Panc1 (cell line): ENCODE measurements around the genes ARPC1B and ZNF394.

GRCh38 chr7:97450742-97451133 is 281.1 kb upstream of the TAC1 start:
- RRBS, 2 experiments: no CpG with 5 or more reads among the region's 7 CpGs

DNA sequence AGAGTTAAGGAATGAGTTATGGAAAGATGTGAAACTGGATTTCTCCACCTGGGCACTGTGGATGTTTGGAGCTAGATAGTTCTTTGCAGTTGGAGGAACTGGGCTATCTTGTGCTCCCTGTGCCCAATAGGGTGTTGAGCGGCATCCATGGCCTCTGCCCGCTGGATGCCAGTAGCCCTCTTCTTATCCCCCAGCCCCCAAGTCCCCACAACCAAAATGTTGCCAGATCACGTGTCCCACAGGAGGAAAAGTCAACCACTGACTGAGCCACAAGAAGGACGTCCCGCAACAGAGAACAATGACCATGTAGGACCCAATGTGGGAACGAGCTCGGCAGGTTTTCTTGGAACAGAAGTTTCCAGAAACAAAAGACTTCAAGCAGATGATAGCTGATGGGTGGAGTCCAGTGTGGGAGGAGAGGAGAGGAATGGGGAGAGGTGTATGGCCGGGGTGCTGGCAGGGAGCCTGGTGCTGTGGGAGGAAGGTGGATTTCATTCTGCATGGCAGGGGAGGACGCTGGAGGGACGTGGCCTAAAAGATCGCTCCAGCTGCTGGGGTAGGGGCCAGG is 48.6 kb upstream of the LMTK2 start:
- RRBS, 2 experiments: no CpG with 5 or more reads among the region's 11 CpGs

DNA sequence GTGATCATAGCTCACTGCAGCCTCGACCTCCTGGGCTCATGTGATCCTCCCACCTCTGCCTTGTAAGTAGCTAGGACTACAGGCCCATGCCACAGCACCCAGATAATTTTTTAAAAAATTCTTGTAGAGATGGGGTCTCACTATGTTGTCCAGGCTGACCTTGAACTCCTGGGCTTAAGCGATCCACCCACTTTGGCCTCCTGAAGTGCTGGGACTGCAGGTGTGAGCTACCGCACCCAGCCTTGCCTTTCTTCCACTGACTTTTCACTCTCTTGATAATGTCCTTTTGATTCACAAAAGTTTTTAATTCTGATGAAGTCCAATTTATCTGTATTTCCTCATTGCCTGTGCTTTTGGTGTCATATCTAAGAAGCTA is 17.3 kb downstream of the TECPR1 start:
- RRBS, 2 experiments: no CpG with 5 or more reads among the region's 3 CpGs

DNA sequence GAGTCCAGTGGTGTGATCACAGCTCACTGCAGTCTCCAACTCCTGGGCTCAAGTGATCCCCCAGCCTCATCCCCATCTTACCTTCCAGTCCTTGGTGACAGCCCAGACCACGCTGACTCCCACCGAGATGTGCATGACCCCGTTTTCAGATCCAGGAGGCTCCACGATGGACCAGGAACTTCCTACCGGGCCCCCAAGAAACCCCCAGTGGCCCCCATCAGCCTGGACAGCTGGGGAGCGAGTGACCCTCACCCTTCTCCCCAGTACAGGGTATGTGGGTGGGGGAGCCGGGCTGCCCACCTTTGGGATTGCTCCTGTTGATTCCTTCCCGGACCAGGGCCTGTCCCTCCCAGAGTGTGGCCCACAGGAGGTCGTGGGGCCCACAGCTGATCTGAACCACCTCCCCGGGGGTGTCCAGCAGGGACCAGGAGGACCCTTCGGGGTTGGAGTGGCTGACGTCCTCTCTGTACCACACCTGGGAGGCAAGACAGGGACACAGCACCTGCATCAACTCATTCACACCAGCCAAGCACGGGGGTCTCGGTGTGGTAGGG is 11.2 kb downstream of the TECPR1 start:
- RRBS, 2 experiments: 46 to 57% methylated on average over 5 of the region's 14 CpGs

DNA sequence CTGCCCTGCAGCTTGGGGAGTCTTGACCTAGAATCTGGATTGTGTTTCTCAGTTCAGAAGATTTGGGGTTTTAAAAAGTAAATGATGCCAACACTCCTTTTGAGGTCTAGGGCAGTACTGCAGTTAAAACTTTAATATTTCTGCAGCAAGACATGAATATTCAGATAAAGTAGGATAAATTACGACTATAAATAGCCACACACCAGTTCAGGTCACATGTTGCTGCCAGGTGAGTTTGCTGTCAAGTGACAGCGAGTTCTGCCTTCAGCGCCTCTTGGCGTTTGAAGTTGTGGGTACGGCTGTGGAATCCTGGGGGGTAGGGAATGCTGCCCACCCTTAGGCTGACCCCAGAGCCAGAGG is 5.1 kb downstream of the BRI3 start:
- RRBS, 2 experiments: no CpG with 5 or more reads among the region's 5 CpGs

- RRBS, 2 experiments: no CpG with 5 or more reads among the region's 10 CpGs
These were observed 7.8 kb downstream of the BRI3 start for GRCh38 chr7:98289110-98289854.

GRCh38 chr7:98294391-98295384 is 13.2 kb downstream of the BRI3 start:
- RRBS, 2 experiments: no CpG with 5 or more reads among the region's 29 CpGs

GRCh38 chr7:98305911-98306653 is 24.6 kb downstream of the BRI3 start:
- RRBS, 2 experiments: 84% methylated on average over 8 of the region's 24 CpGs; no CpG with 5 or more reads in 1 of the 2 experiments

- RRBS, 2 experiments: no CpG with 5 or more reads among the region's 8 CpGs
These were observed 54.2 kb downstream of the BRI3 start for GRCh38 chr7:98335656-98336182.

DNA sequence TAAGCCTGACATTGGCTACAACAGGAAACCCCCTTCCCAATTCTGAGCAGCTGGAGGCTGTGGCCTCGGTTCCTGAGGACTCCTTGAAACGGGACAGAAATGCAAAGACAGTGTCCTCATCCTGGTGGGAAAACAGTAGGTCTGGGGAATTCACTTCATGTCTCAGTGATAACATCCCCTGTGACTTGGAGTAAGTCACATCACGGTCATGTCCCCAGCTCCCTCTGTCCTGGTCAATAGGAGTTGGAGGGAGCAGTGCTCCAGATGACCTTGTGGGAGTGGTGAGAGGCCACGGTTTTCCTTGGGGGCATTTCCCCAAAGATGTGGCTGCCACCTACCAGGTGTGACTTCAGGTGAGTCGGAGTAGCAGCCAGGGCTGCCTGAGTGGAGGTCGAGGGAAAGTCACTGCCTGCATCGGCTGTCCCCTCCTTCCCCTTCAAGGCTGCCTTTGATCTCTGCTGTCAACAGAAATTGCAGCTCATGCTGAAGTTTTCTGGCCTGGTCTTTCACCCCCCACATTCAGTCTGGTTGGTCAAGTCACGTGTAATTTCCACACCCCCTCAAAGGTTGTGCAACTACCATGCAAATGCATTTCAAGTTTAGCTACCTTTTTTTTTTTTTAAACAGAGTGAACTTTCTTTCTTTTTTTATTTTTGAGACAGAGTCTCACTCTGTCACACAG is 16.5 kb upstream of the BAIAP2L1 start:
- RRBS, 2 experiments: no CpG with 5 or more reads among the region's 8 CpGs

- RRBS, 2 experiments: no CpG with 5 or more reads among the region's 5 CpGs
These were observed 47.4 kb downstream of the TMEM130 start for GRCh38 chr7:98822465-98822860.

DNA sequence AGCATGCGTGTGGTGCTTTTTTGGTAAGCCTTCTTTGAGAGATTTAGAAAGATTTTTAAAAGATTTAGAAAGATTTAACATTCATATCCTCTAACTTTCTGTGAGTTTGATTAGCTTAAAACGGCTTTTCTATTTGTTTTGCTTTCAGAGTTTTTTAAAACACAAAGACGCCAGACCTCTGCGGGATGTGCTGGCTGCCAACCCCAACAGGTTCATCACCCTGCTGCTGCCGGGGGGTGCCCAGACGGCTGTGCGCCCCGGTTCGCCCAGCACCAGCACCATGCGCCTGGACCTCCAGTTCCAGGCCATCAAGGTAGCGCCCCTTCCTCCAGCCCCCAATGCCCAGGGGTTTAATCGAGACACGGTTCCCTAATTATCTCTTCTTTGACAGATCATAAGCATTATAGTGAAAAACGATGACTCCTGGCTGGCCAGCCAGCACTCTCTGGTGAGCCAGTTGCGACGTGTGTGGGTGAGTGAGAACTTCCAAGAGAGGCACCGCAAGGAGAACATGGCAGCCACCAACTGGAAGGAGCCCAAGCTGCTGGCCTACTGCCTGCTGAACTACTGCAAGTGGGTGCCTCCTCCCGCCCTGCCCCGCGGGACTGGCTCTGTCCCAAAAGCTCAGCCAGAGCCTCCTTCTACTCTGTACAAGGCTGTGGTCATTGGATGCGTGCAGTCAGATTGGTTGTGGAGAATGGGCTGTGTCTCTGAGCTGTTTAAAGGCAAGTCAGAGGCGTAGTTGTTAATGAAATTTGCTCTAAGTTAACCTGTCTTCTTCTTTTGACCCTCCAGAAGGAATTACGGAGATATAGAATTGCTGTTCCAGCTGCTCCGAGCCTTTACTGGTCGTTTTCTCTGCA is 71.2 kb downstream of the TRRAP start:
- RRBS, 2 experiments: no CpG with 5 or more reads among the region's 25 CpGs

DNA sequence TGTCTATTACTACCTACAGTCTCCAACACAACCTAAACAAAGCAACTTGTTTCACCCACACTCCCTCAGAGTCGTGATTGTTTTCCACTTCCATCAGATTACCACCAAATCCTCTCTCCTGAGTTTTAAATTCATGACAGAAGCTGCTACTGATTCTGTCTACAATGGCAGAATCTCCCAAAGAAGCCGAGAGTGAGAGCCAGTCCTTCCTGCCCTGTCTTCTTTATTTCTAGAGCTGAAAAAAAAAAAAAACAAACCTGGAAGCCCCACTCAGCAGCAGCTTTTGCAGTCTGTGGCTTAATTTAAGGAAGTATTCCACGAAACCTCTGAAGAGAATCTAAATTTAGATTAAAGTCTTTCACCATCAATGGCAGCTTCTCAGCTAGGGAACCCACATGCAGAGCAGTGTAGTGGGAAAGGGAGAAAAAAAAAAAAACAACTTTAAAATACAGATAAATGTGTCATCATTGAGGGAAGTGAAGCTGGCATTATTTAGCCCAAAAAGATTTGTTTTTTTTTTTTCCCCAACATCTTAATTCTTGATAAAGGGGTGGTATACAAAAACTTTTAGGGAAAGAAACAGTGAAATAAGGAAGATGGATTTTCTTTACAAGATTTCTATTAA is 23.4 kb downstream of the SMURF1 start:
- RRBS, 2 experiments: no CpG with 5 or more reads among the region's 3 CpGs

DNA sequence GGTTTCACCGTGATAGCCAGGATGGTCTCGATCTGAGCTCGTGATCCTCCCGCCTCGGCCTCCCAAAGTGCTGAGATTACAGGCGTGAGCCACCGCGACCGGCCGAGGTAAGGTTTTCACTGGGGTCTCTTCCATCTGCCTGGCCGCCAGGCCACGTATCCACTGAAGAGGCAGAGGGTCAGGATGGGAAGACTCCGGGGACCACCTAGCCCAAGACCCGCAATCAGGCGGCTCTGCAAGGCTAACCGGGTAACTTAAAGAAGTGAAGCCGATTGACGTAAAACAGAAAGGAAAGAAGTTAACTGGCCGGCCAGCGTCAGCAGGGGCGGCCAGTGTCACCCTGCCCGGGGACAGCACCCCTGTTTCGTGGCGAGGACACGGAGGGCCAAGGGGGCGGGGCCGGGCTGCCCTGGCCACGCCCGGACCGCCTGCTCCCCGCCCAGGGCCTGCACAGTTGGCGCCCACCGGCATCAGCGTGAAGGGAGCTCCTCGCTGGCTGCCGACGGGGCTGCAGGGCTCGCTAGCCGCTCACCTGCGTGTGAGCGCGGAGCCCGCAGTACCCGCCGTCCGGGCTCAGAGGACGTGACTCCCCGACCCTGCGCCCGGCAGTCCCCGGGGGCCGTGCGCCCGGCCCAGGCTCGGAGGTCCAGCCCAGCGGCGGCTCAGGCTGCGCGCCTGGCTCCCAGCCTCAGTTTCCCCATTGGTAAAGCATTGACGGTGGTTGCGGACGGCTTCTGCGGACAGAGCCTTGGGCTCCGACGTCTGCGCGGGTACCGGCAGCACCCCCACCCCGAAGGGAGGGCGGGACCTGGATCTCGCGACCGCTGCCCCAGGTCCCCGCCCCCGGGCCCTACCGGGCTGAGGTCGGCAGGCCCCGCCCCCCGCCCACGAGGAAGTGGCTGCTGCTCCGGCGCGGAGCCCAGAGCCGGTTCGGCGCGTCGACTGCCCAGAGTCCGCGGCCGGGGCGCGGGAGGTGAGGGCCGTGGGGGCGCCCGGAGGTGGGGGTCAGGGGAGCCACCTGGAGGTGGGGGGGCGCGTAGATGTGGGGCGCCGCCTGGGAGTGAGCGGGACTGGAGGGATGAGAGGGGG is at the start of gene ARPC1B:
Gene ARPC1B, plus strand, starts transcription at position 922 of the 1,089 bp plus-strand sequence.
- RRBS, 2 experiments: 9 to 13% methylated on average over 45 to 49 of the region's 101 CpGs

DNA sequence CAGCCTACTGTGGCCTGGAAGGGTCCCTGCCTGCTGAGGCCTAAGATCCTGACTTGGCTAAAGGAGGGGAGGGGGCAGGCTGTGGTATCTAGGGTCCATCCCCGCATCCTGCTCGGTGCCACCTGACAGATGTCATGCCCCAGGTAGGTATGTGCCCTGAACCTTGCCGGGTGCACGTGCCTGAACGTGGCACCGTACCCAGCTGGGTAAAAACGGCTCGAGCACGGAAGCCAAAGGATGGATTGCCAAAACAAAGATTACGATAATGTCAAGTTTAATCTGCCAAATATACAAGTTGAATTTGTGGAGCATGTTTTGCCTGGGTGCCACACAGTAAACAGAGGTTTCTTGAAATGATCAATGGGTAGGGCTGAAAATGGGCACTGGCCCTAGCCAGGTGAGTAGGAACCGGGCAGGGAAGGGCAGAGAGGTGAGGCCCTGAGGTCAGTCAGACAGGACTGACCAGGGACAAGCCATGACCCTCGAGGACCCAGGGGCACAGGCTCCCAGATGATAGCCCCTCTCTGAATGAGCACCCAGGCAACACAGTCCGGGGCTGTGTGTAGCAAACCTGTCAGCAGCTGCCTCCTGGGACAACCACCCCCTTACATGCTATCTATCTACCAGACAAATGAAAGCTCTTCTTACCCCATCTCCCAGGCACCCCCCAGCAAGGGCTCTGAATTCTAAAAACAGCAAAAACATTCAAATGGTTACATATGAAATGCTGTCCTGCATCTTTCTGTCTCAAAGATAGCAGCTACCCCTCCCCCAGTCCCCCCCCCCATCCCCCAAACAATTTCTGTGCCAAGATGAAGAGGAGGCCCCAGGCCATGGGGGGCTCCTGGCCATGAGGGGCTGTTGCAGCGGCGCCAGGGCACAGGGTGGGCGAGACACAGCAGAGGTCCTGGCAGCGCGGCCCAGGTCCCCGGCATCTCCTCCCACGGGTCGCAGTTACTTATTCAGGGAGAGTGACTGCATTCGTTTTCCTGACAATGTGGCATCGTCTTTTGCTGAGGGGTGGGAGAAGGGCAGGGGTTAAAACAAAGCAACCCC is 12.3 kb downstream of the PDAP1 start:
- RRBS, 2 experiments: no CpG with 5 or more reads among the region's 23 CpGs

GRCh38 chr7:99403281-99403778 is 5.1 kb downstream of the PDAP1 start:
- RRBS, 2 experiments: no CpG with 5 or more reads among the region's 3 CpGs

GRCh38 chr7:99469233-99469927 is 3.3 kb upstream of the ZNF789 start:
- RRBS, 2 experiments: 42 to 63% methylated on average over 3 of the region's 28 CpGs

DNA sequence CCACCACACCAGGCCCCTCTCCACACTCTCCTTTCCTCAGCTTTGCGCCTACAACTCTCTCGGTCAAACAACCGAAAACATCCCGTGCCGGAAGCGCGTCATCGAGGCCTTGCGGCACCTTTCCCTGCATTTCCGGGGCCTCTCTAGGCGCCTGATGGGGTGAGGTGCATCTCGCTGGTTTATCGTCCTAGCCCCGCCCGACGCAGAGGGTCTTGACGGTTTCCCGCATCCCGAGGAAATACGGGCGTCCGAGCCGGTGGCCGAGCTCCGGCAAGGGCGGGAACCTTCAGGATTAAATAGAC is at the start of gene ZNF394:
Gene ZNF394, minus strand, starts transcription at position 79 of the 302 bp plus-strand sequence.
- RRBS, 2 experiments: under 1 to 6% methylated on average over 11 to 16 of the region's 26 CpGs

DNA sequence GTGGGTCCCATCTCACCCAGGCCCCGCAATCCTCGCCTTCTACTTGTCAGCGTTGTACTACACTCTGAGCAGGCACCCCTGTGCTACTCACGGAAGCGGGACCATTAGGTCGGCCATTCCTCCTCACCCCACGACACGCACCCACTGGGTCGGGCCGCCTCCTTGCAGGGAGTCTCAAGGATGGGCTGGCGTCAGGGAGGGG is 382 bp upstream of the ZNF655 start:
- RRBS, 2 experiments: no CpG with 5 or more reads among the region's 11 CpGs

DNA sequence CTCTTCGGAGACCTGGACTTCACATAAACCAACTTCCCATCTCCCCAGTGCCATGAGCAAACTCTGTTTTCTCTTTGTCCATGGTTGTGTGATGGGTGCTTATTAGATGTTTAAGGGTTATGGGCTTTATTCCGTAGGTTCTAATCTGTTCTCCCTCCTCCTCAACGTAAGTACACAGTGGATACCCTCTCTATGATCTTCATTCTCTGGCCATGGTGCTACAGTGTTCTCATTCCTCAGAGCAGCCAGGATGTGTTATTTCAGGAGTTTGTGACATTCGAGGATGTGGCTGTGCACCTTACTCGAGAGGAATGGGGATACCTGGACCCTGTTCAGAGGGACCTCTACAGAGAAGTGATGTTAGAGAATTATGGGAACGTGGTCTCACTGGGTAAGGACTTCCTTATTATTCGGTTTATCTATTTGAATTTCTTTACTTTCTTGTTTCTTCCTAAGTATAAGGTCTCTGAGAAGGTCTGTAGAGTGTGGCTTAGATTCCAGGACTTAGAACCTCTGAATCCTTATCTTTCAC is 3.7 kb downstream of the ZNF655 start:
- RRBS, 2 experiments: no CpG with 5 or more reads among the region's 7 CpGs